Sigmoid colon (tissue), 4 donors: ENCODE data around the gene LMTK2.

GRCh38 chr7:95774196-95774501 lies 1.8 kb downstream of the DYNC1I1 start:
- PRO-cap = no peak
- RAMPAGE, long total RNA, 4 experiments = no peak in any of the 4 experiments

GRCh38 chr7:95917094-95917471 lies 144.7 kb downstream of the DYNC1I1 start:
- PRO-cap = no peak
- RAMPAGE, long total RNA, 4 experiments = no peak in any of the 4 experiments

- PRO-cap = no peak
- RAMPAGE, long total RNA, 4 experiments = no peak in any of the 4 experiments
Measured at GRCh38 chr7:95979828-95980612, 207.7 kb downstream of the DYNC1I1 start.

DNA sequence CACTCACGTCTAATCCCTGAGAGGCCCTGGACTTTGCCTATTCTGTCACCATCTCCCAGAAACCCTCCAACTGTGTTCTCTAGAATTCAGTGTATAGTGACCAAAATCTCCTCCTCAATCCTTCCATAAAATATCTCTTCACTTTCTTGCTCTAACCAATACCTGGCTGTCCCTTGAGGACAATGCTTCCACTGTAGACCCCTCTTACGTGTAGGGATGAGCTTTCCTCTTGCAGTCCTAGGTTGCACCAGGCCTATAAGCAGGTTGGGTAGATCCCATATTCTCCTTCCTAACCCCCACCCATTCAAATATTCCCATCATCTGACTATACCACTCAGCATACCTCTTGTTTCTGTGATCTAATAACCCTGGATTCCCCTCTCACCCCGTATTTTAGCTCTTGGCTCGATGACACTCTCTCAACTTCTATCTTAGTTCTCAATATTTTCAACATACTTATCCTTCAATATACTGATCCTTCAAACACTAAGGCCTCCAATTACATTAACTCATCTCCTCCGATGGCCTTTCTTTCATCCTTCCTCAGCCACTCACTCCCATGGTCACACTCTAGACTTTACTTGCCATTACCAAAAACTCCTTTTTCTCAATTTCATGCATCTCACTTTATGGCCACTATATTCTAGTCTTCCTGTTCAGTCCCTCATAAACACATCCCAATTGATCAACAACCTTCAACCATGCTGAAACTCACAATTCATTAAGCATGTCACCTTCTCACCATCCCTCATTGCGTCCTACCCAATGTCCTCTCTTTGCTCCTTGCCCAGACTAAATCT lies 58.4 kb downstream of the SLC25A13 start:
- PRO-cap = no peak
- RAMPAGE, long total RNA, 4 experiments = start-site peak on the minus strand in 1 of 4 experiments, centred at position 691 of the sequence, 7 reads per replicate

GRCh38 chr7:97017453-97017895 lies 7.2 kb downstream of the DLX5 start:
- PRO-cap = no peak
- RAMPAGE, long total RNA, 4 experiments = no peak in any of the 4 experiments

- PRO-cap = no peak
- RAMPAGE, long total RNA, 4 experiments = no peak in any of the 4 experiments
Measured at GRCh38 chr7:97021657-97022288, 2.9 kb downstream of the DLX5 start.

DNA sequence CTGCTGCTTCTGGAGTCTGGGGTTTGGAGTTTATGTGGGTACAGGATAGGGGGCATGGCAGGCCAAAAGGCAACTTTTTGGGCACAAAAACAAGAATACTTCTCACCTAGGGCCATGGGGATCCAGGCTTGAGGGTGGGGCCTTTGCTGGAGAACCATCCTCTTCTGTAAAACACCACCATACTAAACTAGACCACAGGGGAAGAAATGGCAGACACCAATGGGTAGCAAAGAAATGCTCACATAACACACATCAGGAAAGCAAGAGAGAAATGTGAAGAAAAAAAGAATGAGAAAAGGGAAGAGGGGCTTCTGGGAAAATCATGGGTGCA lies 115.1 kb downstream of the SDHAF3 start:
- PRO-cap = no peak
- RAMPAGE, long total RNA, 4 experiments = no peak in any of the 4 experiments

DNA sequence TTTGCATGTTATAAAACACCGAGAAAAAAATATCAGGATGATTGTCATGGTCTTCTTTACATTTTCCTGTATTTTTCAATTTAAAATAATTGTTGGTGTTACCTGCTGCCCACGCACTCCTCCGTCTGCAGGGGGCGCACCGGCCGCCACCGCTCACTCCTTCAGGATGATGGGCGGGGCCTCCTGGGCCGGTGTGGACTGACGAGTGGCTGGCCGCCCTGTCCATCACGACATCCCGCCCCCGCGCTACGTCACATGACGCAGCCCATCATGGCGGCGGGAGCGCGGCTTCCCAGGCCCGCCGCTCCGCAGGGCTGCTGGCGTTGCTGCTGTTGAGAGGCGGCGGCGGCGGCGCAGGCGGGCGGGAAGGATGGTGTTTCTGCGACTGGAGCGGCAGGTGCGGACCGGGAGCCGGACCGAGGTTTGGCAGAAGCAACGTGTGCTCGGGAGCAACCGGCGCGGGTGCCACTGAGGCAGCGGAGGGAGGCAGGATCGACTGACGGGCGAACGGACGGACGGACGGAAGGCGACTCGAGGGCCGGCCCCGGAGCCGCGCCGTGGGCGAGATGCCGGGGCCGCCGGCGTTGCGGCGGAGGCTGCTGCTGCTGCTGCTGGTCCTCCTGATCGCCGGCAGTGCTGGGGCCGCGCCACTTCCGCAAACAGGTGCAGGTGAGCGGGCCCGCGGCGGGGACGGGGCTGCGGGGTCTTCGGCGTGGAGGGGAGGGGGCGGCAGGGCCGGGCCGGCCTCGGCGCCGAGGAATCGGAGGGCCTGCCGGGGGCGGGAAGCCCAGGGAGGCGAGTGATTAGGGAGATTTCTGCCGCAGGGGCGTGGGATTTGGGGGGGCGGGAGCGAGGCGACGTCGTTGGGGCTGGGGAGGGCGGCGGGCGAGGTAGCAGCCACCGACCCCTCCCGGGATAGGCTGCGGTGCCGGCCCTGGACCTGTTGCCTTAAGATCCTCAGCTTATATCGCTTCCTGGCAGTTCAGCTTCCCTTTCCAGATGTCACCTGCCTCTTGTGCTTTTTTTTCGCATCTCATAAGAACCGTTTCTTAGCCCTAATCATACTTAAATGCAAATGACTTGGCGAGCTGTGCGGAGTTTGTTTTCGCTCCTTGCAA lies at the start of gene LMTK2:
LMTK2 (plus strand) TSS at position 251 of the 1,118 bp plus-strand sequence.
- PRO-cap = unidirectional peak, plus-strand start at position 261 of the sequence; unidirectional peak, plus-strand start at position 836 of the sequence
- RAMPAGE, long total RNA, 4 experiments = start-site peak on the plus strand in 3 of 4 experiments, centred at positions 258 to 266 of the sequence, 7 to 254 reads per replicate

GRCh38 chr7:98119081-98119867 lies 12.6 kb downstream of the LMTK2 start:
- PRO-cap = no peak
- RAMPAGE, long total RNA, 4 experiments = no peak in any of the 4 experiments

GRCh38 chr7:98133000-98133550 lies 26.4 kb downstream of the LMTK2 start:
- PRO-cap = no peak
- RAMPAGE, long total RNA, 4 experiments = no peak in any of the 4 experiments

DNA sequence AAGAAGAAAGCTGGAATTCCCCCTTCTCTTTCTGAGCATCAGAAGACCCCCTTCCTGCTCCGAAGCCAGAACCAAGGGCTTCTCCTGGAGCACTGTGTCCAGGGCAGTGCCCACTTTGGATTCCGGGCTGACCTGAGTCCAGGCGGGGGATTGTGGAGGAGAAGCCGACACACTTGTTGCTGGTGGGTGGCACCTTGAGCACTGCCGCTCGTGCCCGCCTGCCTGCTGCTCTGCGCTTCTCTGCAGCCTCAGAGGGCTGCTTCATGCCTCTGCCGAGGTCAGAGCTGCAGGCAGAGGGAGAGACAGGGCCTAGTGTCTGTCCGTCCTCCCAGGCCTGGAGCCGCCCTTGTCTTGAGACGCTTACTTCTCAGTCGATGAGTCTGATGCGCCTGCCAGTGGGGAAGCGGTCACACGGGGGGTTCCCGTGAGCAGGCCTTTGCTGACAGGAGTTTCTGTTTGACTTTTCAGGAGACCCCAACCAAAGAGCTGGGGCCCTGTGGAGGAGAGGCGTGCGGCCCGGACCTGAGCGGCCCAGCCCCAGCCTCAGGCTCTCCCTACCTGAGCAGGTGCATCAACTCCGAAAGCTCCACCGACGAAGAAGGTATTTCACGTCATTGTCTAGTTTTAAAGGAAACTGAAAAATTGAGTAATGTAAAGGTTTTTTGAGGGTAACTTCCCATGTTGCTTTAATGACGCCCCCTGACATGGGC lies 8.0 kb upstream of the BHLHA15 start:
- PRO-cap = no peak
- RAMPAGE, long total RNA, 4 experiments = no peak in any of the 4 experiments

GRCh38 chr7:98212354-98213519 lies 1.5 kb downstream of the BHLHA15 start:
- PRO-cap = no peak
- RAMPAGE, long total RNA, 4 experiments = no peak in any of the 4 experiments

DNA sequence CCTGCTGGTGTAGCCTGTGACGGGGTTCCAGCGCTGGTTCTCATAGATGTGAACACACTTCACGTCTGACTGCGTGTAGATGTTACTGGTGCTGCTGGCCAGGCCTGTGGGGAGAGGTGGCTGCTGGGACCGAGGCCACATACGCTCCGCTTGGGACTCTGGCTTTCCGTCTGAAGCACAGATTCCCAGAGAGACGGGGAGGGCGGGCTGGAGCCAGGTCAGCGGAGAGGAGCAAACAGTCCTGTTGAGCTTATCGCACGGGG lies 16.7 kb downstream of the BHLHA15 start:
- PRO-cap = no peak
- RAMPAGE, long total RNA, 4 experiments = no peak in any of the 4 experiments

- PRO-cap = no peak
- RAMPAGE, long total RNA, 4 experiments = no peak in any of the 4 experiments
Measured at GRCh38 chr7:98240770-98241323, 11.2 kb downstream of the TECPR1 start.

GRCh38 chr7:98280553-98281099 lies 860 bp upstream of the BRI3 start:
- PRO-cap = no peak
- RAMPAGE, long total RNA, 4 experiments = no peak in any of the 4 experiments

- PRO-cap = no peak
- RAMPAGE, long total RNA, 4 experiments = no peak in any of the 4 experiments
Measured at GRCh38 chr7:98285153-98285598, 3.7 kb downstream of the BRI3 start.

- PRO-cap = no peak
- RAMPAGE, long total RNA, 4 experiments = no peak in any of the 4 experiments
Measured at GRCh38 chr7:98301734-98302330, 20.3 kb downstream of the BRI3 start.

GRCh38 chr7:98470509-98471107 lies 69.7 kb upstream of the BAIAP2L1 start:
- PRO-cap = no peak
- RAMPAGE, long total RNA, 4 experiments = no peak in any of the 4 experiments

- PRO-cap = no peak
- RAMPAGE, long total RNA, 4 experiments = no peak in any of the 4 experiments
Measured at GRCh38 chr7:98801793-98802758, 67.7 kb downstream of the TMEM130 start.

DNA sequence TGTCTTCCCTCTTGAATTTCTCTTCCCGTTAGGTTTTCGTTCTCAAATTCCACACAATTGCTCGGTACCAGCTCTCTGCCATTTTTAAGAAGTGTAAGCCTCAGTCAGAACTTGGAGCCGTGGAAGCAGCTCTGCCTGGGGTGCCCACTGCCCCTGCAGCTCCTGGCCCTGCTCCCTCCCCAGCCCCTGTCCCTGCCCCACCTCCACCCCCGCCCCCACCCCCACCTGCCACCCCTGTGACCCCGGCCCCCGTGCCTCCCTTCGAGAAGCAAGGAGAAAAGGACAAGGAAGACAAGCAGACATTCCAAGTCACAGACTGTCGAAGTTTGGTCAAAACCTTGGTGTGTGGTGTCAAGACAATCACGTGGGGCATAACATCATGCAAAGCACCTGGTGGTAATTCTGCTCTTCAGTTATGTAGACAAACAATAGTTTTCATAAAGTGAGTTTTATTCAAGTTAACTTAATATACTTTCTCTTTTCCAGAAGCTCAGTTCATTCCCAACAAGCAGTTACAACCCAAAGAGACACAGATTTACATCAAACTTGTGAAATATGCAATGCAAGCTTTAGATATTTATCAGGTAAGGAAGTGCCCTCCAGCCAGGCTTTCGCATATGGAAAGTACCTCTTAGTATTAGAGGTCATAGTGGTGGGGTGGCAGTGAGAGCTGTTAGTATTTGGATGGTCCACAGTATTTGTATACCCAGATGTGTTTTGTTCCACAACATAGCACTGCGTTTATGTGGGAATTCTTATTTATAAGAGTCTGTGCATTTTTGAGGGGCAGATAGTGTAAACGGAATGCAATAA lies 31.9 kb downstream of the TRRAP start:
- PRO-cap = no peak
- RAMPAGE, long total RNA, 4 experiments = no peak in any of the 4 experiments